Measurements from ENCODE around the gene HGF.

DNA sequence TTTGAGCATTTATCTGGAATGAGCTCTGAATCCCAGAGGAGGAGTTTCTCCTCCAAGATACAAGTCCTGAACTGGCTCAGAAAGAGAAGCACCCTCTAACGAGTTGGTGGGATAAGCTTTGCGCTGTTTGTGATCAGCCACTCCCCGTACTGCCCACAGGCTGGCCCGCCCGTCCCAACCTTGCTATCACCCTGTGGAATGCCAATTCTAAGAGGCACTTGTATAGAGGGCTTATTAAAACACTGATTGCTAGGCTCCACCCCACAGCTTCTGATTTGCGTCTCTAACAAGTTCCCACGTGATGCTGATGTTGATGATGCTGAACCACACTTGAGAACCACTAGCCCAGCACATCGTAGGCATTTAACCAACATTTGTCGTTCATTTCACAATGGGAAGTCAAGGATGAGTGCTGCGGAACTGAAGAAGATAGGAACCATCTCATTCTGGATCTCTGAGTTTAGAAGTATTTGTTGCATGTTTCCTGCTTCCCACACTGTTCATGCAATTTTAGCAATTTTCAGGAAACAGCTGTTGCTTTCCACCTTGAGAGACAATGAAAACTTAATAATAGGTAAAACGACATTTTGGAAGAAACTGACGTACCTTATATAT, 12.7 kb upstream of the GSAP start:
- RRBS = no CpG with 5 or more reads among the region's 12 CpGs

DNA sequence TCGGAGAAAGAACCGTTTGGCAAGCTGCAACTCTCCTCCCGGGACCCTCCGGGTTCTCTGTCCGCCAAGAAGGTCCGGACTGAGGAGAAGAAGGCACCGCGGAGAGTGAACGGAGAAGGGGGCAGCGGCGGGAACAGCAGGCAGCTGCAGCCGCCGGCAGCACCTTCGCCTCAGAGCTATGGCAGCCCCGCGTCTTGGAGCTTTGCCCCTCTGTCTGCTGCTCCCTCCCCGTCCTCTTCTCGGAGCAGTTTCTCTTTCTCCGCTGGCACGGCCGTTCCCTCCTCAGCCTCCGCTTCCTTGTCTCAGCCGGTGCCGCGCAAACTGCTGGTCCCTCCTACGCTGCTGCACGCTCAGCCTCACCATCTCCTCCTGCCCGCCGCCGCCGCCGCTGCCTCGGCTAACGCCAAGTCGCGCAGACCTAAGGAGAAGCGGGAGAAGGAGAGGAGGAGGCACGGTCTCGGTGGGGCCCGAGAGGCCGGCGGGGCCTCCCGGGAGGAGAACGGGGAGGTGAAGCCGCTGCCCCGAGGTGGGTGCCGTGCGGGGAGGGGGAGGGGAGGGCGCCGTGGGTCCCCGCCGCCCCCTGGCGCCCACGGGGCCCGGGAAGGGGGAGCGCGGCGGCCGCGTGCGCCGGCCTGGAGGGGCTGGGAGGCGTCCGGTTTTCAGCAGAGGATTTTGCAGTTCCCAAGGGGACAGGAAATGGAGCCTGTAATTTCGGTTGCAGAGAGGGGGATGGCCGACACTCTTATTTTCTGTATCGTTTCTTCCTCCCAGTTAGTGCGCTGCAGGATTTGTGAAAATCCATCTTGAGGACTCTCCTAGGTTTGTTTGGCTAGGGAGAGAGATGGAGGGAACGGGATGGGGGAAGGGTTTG, 506 bp downstream of the RSBN1L start:
- RRBS = under 1% methylated on average over 16 of the region's 69 CpGs

GRCh38 chr7:77717468-77718159, 21.4 kb downstream of the RSBN1L start:
- RRBS = no CpG with 5 or more reads among the region's 10 CpGs

DNA sequence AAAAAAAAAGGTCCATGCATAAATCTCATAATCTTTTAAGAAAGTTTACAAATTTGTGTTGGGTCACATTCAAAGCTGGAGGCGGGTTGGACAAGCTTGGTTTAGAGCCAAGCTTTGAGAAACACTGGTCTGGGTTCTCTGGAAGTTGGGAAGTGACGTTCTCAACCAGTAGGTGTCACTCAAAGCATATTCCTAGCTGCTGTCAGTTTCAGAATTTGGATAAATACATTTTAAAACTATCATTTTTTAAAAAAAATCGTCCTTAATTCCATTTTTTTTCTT, 222.3 kb upstream of the TMEM60 start:
- RRBS = no CpG with 5 or more reads among the region's 3 CpGs

GRCh38 chr7:78198339-78198605, 400.0 kb upstream of the TMEM60 start:
- RRBS = no CpG with 5 or more reads among the region's 7 CpGs

GRCh38 chr7:78489577-78490220, 691.5 kb upstream of the TMEM60 start:
- RRBS = no CpG with 5 or more reads among the region's 5 CpGs

- RRBS = no CpG with 5 or more reads among the region's 2 CpGs
Measured at GRCh38 chr7:80593850-80594133, 44.6 kb upstream of the CD36 start.

GRCh38 chr7:80602146-80602630, 36.3 kb upstream of the CD36 start:
- RRBS = no CpG with 5 or more reads among the region's 4 CpGs

DNA sequence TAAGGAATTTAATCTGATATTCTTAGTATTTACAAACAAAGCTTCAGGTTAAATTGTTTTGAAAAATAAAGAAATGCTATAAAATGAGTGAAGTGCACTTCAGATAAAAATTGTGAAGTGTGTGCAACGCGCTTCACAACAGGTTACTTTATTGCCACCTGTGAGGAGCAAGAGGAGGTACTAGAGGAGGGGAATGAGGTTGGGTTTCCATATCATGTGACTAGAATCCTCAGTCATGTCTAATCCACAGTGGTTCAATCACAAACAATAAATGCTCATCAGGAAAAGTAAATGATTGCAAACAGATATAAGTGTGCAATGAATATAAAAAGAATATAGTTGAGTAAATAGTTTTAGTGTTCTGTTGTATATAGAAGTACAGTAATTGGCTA, 34.5 kb upstream of the CD36 start:
- RRBS = no CpG with 5 or more reads among the region's 2 CpGs

- RRBS = no CpG with 5 or more reads among the region's 15 CpGs
Measured at GRCh38 chr7:81478181-81479321, 291.3 kb downstream of the HGF start.

DNA sequence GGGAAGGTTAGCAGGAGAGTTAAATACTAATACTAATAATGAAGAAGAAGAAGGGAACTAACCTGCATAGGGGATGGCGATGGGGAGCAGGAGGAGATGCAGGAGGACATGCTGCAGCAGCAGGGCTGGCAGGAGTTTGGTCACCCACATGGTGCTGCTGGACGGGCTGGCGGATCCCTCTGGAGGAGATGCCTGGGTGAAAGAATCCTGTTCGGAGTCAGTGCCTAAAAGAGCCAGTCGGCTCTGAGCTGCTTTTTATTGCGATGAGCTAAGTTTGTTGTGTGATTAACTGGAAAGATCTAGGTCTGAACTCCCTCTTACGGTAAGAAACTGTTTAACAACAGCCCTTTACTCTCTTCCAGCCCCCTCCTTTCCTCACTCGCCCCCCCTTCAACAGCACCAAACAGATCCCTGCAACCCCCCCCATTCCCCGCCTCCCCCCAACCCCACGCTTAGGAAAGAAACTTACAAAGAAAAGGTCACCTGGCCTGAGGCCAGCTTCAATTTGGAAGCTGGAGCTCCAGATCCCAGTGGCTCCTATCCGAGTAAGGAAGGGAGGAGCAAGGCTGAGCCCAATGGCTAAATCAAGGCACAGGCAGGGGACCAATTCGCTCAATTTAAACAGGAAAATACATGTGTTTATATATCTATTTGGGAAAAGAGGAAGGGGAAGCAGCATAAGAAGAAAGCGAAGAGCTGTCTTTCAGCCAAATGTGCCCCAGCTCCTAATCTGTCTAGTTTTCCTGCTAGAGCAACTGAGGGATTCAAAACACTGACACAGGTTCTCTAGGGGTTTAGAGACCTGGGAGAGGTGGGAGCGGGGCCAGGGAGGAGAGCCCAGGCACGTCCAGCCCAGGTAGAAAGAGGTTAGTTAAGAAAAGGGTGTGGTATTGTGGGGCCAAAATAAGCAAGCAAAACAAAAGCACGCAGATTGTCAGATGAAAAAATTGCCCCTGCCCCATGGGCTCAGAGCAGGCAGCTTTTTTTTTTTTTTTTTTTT, at the start of gene HGF:
HGF (minus strand) TSS at position 226 of the 1,000 bp plus-strand sequence.
- RRBS = no CpG with 5 or more reads among the region's 16 CpGs

DNA sequence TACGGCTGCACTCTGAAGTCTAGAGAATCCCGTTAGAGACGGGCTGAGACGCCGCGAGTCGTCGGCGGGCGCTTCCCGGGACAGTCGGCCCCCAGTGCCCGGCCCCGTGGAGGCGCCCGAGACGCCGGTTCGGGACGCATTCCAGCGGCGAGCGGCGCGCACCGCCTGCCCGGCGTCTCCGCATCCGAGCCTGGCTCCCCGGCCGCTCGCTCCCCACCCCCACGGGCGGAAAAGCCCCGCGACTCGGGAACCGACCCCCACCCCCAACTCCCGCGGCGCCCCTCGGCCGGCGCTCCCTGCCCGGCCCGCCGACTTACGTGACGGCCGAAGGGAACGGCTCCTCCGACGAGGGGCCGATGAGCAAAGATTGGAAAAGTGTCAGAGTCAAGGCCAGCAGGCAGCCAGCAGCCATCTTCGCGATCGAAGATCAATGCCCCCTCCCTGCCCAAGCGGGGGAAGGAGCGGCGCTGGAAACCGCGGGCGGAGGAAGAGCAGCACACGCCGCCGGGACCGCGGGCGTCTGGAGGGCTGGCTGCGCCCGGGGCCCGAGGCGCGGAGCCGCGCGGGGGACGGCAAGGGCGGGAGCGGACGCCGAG, 431 bp downstream of the CACNA2D1 start:
- RRBS = 2% methylated on average over 23 of the region's 83 CpGs

GRCh38 chr7:82572286-82572522, 128.6 kb upstream of the CACNA2D1 start:
- RRBS = no CpG with 5 or more reads among the region's 7 CpGs

- RRBS = no CpG with 5 or more reads among the region's 2 CpGs
Measured at GRCh38 chr7:82677503-82677856, 233.9 kb upstream of the CACNA2D1 start.

DNA sequence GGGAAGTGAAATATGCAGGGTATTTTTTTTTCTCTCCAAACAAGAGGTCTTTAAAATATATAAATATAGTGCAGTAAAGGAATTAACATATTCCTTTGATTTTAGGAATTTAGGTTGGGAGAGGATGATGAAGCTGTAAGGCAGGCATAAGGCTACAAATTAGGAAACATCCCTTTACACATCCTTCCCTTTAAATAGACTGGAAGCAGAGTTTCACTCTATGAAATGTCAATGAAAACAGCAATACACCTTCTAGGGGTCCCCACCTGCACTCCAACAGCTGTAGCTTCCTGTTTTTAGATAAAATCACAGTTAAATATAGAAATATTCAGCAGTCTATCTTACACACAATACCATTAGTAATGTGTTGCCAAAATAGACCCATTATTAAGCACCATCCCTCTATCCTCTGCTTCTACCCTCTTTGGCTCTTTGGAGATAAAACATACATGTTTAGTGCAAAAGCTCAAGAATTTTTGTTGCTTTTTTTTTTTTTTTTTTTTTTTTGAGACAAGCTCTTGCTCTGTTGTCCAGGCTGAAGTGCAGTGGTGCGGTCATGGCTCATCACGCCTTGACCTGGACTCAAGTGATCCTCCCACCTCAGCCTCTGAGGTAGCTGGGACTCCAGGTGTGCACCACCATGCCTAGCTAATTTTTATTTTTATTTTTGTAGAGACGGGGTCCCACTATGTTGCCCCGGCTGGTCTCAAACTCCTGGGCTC, 237.3 kb downstream of the PCLO start:
- RRBS = no CpG with 5 or more reads among the region's 4 CpGs

DNA sequence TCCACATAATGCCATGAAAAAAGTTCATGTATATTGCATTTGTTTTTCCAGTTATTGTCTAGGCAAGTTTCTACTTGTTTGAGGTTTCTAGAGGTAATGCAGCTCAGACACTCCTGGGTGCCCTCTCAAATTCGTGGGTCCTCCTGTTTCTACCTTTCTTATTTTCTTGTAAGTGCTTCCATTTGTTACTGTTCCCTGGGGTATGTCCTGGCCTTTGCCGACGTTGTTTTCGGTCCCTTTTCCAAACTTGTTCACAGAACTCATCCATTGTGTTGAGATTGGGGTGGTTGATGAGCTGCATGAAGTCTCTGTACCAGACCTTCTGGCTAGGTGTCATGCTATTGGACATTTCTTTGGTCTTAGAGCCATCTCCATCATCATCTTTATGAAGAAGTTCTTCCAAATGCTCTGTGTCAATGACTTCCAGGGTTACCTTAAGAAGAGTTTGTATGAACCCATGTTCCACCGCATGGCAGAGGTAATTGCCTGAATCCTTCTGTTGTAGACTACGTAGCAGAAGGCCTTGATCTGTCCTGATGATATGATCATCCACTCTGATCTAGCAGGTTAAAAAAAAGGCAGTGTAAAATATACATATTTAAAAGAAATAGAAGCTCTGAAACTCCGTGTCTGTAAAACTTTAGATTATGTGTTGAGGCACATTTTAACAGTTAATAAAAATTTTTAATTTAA, 233.2 kb downstream of the SEMA3A start:
- RRBS = no CpG with 5 or more reads among the region's 7 CpGs

GRCh38 chr7:84880008-84880944, 306.6 kb downstream of the SEMA3D start:
- RRBS = 97% methylated on average over 23 of the region's 59 CpGs

GRCh38 chr7:85162910-85163222, 24.0 kb downstream of the SEMA3D start:
- RRBS = no CpG with 5 or more reads among the region's 3 CpGs

DNA sequence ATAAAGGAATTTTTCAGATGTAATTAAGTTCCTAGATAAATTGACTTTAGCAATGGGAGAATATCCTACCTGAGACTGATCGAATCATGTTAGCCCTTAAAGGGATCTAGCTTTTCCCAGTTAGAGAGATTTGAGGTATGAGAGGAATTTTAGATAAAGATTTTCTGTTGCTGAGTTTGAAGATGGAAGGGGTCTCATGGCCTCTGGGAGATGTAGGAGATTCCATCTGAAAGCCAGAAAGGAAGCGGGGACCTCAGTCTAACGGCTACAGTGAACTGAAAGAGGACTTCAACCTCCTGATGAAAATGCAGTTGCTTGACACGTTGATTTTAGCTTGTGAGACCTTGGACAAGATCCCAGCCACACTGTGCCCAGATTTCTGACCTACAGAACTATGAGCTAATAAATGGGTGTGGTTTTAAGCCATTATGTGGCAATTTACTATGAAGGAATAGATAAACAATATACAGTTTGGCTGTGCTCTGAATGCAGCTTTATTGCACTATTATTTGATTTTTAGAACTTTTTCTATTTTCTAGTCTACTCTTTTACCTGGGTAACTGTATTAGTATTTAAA, 342.3 kb upstream of the SEMA3D start:
- RRBS = no CpG with 5 or more reads among the region's 4 CpGs